Esophagus squamous epithelium (tissue), 4 donors: ENCODE measurements around a stretch of chr17.

DNA sequence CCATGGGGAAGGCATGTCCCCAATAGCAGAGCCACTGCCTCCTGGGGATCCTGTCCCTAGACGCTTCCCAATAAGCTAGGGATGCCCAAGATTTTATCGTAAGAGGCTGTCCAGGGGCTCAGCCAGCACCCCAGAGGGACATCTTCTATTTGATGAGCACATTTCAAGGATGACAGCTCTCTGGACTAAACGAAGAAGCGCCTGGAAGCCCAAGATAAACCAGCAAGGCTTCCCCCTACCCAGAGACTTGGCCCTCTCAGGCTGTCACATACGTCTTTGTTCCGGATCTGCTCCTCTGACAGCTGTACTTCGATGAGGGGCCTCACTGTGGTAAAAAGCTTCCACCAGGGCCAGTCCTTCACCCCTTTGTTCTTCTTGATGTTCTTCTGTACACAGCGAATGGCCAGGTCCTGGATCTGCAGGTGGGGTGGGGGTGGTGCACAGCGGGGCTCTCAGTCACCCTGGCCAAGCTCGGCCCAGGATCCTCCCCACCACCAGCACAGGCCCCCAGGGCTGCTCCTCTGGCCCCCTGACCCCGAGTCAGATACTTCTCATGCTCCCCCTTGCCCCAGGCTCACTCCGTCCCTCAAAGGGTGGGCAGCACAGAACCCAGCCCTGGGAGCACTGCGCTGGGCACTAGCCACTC is 55.7 kb downstream of the PIPOX start:
- PRO-cap, result no peak
- RAMPAGE, long total RNA, 4 experiments, result no peak in any of the 4 experiments

DNA sequence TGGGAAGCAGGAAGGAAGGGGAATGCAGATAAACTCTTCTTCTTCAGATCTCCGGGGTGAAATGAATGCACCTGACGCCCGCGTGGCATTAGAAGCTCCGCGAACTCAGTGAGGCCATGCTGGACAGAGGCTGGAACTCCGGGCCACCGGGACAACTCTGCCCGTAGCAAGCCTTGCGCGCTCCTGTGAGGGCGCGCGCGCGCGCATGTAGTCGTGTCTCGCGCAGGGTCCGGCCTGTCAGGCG is 198 bp upstream of the TAOK1 start:
- PRO-cap, result bidirectional peak, plus-strand start outside the sequence, minus-strand start at position 159 of the sequence
- RAMPAGE, long total RNA, 4 experiments, result no peak in any of the 4 experiments

DNA sequence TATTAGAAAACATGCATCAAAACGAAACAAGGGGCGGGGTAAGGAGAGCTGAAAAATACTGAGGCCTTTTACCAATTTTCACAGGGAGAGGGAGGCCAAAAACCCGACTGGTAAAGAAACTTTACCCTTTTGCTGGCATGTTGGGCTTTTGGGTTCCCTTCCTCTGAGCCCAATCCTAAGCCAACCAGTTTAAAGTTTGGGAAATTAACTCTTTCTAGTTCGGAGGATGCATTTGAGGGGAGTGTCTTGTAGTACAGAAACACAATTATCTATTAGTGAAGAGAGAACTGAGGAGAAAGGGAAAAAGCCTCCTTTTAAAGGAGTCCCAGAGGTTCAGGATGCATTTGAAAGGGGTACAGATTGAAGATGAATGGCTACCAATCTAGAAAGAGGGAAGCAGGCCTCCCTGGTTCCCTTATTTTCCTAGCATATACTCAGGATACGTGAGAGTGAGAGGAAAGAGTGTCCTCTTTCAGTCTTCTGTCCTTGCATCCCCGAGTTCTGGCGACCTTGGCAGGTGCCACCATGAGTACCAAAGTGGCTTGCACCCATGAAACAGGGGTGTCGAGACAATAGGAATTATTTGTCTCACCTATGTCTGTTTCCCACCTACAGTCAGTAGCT is 44.0 kb downstream of the TAOK1 start:
- PRO-cap, result no peak
- RAMPAGE, long total RNA, 4 experiments, result no peak in any of the 4 experiments

DNA sequence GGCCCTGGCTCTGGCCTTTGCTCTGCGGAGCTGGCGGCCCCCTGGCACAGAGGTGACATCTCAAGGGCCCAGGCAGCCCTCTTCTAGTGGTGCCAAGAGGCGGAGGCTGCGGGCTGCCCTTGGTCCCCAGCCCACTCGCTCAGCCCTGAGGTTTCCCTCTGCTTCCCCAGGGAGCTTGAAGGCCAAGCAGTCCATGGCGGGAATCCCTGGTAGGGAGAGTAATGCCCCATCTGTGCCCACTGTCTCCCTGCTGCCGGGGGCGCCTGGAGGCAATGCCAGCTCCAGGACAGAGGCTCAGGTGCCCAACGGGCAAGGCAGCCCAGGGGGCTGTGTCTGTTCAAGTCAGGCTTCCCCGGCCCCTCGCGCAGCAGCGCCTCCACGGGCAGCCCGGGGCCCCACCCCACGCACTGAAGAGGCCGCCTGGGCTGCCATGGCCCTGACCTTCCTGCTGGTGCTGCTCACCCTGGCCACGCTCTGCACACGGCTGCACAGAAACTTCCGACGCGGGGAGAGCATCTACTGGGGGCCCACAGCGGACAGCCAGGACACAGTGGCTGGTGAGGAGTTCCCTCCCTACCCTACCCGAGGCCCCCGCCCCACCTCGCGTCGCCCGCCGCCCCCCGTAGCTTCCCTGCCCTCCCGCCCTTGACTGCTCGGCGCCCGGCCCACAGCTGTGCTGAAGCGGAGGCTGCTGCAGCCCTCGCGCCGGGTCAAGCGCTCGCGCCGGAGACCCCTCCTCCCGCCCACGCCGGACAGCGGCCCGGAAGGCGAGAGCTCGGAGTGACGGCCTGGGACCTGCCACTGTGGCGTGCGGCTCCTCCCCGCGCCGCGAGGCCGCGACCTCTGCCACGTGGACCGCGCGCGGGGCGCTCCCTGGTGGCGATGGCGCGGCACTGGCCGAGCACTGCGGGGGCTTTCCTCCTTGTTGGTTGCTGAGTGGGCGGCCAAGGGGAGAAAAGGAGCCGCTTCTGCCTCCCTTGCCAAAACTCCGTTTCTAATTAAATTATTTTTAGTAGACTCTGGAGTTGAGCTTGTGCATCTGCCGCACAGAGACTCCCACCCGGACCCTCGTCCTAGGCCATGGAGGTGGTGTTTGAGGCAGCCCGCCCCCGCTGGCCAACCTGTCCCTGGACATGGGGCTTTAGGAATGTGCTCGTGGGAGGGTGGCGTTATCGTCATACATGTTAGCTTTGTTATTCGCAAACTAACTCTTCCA is 4.0 kb downstream of the TP53I13 start:
- PRO-cap, result unidirectional peak, minus-strand start at position 678 of the sequence
- RAMPAGE, long total RNA, 4 experiments, result no peak in any of the 4 experiments

- PRO-cap, result unidirectional peak, plus-strand start at chr17:29612369
- RAMPAGE, long total RNA, 4 experiments, result no peak in any of the 4 experiments
Observed at GRCh38 chr17:29611785-29612678, 10.7 kb downstream of the CORO6 start.

GRCh38 chr17:29615391-29616388 is 7.0 kb downstream of the CORO6 start:
- PRO-cap, result bidirectional peak, plus-strand start at chr17:29615763, minus-strand start at chr17:29615587
- RAMPAGE, long total RNA, 4 experiments, result no peak in any of the 4 experiments

DNA sequence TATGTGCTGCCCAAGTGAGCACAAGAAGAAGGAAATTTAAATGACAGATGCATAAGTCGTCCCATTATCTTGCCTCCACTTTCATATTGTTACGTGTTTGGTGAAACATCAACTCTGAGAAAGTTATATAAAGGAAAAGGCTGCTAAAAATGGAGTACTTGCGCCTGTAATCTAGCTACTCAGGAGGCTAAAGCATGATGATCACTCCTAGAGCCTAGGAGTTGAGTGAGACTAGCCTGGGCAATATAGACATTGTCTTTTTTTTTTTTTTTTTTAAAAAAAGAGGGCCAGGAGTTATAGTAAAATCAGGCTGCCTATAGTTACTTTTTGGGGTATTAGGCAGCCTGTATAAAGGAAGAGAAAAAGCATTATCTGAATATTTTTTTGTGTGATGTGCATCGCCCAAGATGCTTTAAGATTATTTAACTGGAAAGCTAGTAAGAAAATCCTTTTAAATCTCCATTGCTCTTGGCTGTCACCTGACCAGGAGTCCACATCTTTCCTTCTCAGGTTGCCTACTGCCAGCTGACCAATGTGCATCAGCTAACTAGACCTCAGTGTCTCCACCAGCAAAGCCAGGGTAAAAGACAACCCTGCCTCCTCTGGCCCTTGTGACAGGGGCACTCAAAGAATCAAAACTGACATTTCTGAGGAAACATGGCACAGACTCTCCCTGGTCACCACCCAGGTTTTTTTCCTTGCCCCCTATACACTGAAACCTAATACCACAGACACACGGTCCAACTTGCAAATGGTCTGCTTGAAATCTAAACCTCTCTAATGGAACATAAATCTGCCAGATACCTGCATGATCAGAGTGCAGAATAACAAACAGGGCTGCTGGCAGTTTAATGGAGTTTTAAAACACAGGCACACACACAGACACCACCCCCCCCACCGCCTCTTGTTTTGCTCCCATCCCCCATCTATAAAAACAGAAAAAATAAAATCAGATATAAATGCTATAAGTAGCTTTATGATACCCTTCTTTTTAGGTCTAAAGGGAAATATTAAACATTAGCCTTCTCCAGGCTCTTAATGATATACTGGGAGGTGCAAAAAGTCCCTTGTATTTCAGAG is 19.3 kb upstream of the CORO6 start:
- PRO-cap, result no peak
- RAMPAGE, long total RNA, 4 experiments, result no peak in any of the 4 experiments

GRCh38 chr17:29666728-29667395 is 44.1 kb upstream of the CORO6 start:
- PRO-cap, result no peak
- RAMPAGE, long total RNA, 4 experiments, result no peak in any of the 4 experiments

DNA sequence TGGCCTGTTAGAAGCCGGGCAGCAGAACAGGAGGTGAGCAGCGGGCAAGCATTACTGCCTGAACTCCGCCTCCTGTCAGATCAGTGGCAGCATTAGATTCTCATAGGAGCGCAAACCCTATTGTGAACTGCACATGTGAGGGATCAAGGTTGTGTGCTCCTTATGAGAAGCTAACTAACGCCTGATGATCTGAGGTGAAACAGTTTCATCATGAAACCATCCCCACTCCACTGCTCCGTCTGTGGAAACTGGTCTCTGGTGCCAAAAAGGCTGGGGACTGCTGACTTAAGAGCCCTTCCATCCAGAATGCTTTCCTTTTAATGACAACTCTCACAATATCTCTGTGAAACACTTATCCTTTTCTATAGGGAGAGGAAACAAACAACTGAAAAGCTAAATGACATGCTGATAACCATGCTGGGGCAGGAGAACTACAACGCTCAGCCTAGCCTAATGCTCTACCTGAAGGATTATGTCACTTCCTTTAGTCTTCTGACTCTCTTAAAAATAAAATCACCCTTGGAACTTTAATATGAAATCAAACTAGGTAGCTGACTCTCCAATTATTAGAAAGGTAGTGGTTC is 44.8 kb upstream of the CORO6 start:
- PRO-cap, result no peak
- RAMPAGE, long total RNA, 4 experiments, result no peak in any of the 4 experiments

DNA sequence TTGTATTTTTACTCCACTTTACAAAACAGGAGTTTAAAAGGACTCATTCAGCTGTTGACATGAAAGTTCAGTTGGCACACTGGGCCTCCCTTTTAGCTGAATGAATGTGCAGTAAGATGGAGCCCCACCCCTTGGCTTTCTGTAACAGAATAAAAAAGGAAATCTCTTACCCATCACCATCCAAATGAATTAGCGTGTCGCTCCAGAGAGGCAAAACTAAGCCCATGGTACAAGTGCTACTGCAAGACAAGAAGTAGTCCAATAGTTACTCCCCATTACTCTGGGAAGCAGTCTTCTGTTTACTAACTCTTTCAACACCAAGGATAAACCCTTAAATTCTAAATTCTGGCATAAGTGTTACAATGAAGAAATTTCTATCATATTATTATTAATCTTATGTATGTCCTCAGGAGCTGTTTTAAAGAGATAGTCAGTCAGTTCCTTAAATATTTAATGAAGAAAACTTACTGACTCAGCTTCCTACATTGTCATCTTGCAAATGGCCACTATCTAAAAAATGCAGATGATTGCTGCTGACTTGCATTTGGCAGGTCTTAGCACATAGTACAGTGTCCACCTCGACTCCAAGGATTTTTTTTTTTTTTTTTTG is 54.9 kb upstream of the CORO6 start:
- PRO-cap, result no peak
- RAMPAGE, long total RNA, 4 experiments, result no peak in any of the 4 experiments

DNA sequence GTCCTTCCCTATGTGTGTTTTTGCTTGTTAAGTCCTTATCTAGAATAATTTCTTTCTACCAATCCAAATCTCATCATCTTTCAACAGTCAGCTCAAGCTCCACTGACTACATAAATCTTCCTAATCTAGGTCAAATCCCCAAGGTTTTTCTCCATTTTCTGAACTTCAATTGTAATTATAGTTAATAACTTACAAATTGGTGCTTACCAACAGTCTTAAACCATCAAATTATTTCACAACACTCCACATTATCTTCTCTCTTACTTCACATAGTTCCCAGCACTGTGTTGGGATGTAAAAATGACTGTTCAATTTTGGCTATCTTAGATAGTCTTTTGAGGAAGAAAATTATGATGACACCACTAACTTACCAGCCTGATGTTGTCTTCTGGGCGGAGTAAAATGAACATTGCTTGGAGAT is 72.4 kb upstream of the CORO6 start:
- PRO-cap, result no peak
- RAMPAGE, long total RNA, 4 experiments, result no peak in any of the 4 experiments

DNA sequence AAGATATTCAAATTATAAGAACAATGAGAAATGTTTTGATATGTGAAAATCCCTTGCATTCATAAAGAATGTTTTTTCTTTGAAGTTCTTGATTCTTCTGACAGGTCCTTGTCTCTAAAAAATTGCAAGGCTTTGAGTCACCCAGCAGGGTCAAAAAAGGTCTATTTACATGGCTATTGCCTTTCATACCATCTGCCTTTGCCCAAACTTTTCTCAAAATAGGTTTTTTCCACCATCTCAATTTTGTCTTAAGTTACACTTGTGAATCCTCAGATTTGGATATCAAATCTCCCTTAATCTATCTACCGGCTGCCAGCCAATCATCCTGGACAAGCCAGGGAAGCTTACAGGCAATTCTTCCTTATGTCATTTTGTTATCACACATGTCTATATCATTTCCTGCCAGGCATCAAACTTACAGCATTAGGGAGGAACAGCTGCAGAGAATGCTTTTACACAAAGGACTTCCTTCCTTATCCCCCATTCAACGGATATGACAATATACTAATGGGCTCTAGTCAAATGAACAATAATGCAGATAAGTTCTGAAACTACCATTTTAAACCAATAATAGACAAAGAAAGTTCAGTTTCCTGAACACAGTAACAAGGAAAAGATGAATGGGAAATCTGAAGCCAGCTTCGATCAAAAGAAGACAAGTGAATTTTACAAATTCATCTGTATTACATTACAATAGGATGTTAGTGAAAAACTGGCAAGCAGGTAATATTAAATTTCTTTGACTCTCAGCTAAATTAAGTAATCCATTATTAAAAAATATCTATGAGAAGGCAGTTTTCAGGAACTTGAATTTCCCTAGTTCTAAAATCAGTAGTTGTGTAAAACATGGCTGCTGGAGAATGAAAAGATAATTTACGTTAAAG is 104.2 kb upstream of the CORO6 start:
- PRO-cap, result bidirectional peak, plus-strand start at position 420 of the sequence, minus-strand start at position 417 of the sequence
- RAMPAGE, long total RNA, 4 experiments, result no peak in any of the 4 experiments

DNA sequence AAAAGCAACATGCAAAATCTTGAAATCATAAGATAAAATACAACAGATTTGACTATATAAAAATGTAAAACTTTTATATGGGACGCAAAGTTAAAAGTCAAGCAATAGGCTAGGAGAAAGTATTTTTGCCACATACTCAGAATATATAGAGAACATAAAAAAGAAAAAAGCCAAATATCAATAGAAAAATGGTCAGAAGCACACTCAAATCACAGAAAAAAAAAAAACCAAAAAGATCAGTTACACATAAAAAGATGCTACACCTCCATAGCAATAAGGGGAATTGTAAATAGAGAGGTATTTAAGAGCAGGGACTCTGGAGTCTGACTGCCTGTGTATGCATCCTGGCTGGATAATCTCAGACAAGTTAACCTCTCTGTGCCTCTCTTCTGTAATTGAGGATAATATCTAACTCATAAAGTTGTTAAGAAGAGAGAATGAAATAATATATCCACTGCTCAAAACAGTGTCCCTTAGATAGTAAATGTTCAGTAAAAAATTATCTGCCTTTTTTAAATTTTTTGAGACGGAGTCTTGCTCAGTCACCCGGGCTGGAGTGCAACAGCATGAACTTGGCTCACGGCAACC is 130.0 kb upstream of the CORO6 start:
- PRO-cap, result no peak
- RAMPAGE, long total RNA, 4 experiments, result no peak in any of the 4 experiments

GRCh38 chr17:29875318-29875865 is 54.6 kb downstream of the SSH2 start:
- PRO-cap, result no peak
- RAMPAGE, long total RNA, 4 experiments, result no peak in any of the 4 experiments

DNA sequence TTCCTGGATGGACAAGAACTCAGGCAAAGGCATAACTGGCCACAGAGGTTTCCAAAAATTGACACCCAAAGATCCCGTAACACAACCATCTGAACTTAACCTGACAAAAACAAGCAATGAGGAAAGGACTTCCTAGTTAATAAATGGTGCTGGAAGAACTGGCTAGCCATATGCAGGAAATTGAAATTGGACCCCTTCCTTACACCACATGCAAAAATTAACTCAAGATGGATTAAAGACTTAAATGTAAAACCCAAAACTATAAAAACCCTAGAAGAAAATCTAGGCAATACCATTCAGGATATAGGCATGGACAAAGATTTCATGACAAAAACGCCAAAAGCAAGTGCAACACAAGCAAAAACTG is 23.9 kb downstream of the SSH2 start:
- PRO-cap, result no peak
- RAMPAGE, long total RNA, 4 experiments, result no peak in any of the 4 experiments

DNA sequence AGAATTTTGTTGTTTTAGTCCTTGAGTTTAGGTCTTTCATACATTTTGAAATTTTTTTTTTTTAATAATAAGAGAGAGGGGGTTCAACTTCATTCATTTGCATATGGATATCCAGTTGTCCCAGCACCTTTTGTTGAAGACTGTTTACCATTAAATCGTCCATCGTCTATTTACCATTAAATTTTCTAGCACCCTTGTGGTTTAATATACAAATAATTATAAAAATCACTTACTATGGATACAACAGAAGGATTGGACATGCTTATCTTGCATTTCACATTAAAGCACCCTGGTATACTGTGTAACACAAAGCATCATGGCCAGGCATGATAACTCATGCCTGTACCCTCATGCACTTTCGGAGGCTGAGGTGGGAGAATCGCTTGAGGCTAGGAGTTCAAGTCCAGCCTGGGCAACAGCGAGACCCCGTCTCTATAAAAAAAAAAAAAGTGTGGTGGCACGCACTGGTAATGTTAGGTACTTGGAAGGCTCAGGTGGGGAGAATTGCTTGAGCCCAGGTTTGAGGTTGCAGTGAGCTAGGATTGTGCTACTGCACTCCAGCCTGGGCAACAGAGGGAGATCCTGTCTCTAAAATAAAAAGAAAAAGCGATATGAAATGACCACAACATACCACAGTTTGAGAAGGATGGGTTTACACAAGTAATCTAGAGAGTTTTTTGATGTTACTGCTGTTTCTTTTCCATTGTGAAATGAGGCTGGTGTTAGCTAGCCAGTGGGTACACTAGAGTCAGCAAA is 7.2 kb downstream of the NSRP1 start:
- PRO-cap, result no peak
- RAMPAGE, long total RNA, 4 experiments, result start-site peak on the plus strand in 1 of 4 experiments, centred at position 322 of the sequence, 11 reads per replicate

DNA sequence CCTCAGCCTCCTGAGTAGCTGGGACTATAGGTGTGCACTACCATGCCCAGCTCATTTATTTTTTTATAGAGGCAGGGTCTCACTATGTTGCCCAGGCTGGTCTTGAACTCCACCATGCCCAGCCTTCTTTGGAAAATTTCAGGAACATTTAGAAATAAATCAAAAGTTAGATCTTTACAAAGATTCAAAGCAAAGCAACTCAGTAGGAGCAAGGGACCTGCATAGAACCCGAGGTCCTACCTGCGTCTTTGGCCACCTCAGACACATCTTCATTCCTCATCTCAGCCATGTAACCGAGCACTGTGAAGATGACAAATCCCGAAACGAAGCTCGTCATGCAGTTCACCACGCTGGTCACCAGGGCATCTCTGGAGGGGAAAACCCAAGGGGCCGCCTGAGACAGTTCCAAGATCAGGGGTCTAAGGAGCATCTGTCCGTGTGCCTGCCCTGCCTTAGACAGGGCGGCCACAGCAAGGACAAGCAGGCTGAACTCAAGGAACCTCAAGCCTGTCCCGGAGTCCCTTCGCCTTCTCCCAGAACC is 22.9 kb downstream of the SLC6A4 start:
- PRO-cap, result no peak
- RAMPAGE, long total RNA, 4 experiments, result no peak in any of the 4 experiments

GRCh38 chr17:30219722-30220386 is 15.6 kb downstream of the SLC6A4 start:
- PRO-cap, result no peak
- RAMPAGE, long total RNA, 4 experiments, result no peak in any of the 4 experiments

DNA sequence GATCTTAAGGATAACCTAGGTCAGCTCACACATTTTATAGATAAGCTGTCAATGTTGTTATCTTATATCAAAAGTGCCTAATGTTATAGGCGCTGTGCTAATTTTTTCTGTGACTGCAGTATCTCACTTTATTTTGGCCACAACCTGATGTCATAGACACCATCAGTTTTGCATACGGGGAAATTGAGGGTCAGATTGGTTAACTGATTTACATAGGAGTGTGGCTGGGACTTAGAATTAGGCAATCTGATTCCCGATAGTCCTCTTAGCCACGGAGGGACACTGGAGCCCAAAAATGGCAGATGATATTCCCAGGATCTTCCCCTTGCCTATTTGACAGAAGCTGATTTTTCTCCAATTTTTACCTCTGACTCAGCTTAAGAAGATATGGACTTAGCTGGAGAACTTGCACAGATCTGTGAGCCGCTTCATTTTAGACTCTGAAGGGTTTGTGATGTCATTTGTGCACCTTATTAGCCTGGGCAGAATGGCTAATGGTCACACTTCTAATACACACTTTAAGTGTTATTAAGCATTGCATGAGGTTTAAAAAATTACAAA is 1.4 kb downstream of the CPD start:
- PRO-cap, result no peak
- RAMPAGE, long total RNA, 4 experiments, result no peak in any of the 4 experiments

- PRO-cap, result no peak
- RAMPAGE, long total RNA, 4 experiments, result no peak in any of the 4 experiments
Observed at GRCh38 chr17:30437040-30437569, 40.1 kb upstream of the GOSR1 start.